Glomerular endothelial cell (primary cell): ENCODE data around the gene LBP.

DNA sequence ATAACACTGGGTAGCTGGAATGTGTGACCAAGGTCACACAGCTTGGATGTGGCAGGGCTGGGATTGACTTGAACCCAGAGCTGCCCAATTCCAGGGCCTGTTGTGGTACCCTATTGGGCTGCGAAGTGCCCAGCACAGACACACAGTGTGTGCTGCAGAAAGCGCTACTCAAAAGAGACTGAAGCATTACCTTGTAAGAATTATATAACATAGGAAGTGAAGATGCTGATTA is 3.6 kb upstream of the SOGA1 start:
- RAMPAGE, long total RNA, result no peak

DNA sequence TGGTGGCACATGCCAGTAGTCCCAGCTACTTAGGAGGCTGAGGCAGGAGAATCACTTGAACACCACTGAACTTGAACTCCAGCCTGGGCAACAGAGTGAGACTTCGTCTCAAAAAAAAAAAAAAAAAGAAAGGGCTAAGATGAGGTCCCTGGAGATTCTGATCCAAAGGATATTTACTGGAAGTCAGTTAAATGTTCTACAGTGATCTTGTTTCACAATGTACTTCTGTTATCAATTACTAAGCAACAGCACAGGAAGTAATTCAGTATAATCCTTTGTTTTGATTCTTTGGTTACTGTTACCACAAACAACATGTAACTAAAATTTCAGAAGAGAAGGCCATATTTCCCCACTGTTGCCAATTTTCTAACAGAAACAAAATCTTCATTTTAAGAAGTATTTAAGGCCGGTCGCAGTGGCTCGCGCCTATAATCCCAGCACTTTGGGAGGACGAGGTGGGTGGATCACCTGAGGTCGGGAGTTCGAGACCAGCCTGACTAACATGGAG is 7.2 kb downstream of the SAMHD1 start:
- RAMPAGE, long total RNA, result no peak

DNA sequence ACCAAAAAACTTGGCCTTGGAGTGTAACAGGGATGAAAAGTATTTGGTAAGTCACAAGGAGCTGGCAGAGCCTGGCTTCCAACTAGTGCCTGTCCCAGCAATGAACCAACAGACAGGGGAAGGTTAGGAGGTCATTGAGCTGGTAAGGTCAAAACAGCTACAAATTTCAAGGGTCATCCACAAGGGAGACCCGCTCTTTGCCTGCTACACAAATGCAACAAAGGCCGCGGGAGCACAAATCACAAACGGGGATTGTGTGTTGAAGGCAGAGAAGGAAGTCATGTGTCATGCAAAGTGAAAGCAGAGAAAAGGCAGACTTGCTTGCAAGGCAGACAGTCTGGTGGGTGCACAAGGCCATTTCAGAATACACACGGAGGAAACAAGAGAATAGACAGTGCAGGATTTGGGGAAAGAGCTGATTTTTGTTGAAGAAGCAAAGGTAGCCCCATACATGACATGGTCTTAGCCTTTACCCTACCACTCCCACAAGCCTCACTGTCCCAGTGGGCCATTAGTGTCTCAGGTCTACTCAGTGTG is 18.0 kb upstream of the SAMHD1 start:
- RAMPAGE, long total RNA, result no peak

GRCh38 chr20:37094979-37095423 is 796 bp downstream of the RBL1 start:
- RAMPAGE, long total RNA, result no peak

DNA sequence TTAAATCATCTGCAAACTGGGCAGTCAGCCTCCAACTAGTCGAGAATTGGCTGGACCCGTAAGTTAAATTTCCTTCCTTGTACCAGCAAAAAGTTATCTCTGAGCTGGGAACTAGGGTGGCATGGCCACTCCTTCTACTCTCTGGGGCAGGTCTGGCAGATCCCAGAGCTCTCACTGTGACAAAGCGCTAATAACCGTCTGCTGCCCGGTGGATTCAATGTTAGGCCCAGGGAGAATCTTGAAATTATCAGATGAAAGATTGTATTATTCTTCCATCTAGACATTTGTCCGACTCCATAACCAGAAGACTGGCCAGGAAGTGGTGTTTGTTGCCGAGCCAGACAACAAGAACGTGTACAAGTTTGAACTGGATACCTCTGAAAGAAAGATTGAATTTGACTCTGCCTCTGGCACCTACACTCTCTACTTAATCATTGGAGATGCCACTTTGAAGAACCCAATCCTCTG is 33.3 kb downstream of the GHRH start:
- RAMPAGE, long total RNA, result no peak

GRCh38 chr20:37300951-37302093 is 11.9 kb downstream of the MANBAL start:
- RAMPAGE, long total RNA, result no peak

- RAMPAGE, long total RNA, result no peak
These were observed 19.2 kb downstream of the MANBAL start for GRCh38 chr20:37308585-37309152.

DNA sequence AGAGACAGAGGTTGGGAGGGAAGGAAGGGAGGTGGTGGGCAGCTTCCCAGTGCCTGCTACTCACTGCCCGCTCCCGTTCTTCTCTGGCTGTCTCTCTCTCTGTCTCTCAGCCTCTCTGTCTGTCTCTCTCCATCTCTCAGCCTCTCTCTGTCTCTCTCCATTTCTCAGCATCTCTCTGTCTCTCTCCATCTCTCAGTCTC is 72.4 kb downstream of the SRC start:
- RAMPAGE, long total RNA, result no peak

DNA sequence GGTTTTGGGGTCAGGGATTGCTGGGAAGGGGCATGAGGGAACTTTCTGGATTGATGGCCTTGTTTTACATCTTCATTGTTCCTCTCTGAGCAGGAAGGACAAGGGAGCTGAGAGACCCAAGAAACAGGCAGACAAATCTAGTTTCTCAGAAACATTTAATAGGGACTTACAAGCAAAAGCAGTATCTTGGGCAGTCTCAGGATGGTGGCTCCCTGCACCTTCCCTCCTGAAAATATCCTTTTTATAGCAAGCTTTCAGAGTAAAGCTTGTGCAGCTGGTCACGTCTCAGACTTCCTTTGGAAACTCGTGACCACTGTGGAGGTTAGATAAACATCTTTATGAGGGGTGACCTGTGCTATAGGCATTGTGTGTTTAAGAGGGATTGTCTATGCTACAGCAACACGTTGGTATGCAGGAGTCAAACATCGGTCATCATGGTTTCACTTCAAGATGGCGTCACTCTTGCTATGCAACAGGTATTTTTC is 14.4 kb upstream of the BLCAP start:
- RAMPAGE, long total RNA, result no peak

GRCh38 chr20:38090194-38091373 is 57.0 kb downstream of the RPRD1B start:
- RAMPAGE, long total RNA, result no peak

DNA sequence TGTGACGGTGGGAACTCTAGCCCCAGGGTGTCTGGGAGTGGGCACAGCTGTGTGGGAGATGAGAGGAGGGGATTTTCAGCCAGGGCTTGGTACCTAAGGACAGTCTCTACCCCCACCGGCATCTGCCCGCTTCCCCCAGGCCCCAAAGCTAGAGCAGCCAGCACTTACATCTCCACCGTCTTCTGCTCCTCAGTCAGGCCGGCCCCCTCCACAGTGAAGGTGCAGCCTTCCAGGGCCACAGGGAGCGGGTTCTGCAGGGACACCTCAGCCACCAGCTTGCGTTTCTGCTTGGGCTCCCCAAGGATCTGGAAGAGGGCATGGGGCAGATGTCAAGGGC is 34.2 kb downstream of the TGM2 start:
- RAMPAGE, long total RNA, result no peak

- RAMPAGE, long total RNA, result no peak
These were observed 30.4 kb downstream of the TGM2 start for GRCh38 chr20:38134281-38135391.

DNA sequence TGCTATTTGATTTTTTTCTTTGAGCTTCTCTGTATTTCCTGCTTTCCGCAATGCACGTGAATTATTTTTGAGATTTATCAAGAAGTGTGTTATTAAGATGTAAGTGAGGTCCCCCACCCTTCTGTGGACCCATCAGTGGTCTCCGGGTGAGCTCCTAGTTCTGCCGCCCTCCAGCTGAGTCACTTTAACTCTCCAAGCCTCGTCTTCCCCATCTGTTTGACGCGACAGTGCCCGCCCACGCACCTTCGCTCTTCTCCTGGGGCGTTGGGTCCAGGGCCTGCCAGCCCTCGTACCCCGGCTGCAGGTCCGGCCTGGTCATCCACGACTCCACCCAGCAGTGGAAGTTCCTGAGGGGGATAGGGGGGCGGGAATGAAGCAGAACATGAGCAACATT is 24.0 kb downstream of the TGM2 start:
- RAMPAGE, long total RNA, result no peak

DNA sequence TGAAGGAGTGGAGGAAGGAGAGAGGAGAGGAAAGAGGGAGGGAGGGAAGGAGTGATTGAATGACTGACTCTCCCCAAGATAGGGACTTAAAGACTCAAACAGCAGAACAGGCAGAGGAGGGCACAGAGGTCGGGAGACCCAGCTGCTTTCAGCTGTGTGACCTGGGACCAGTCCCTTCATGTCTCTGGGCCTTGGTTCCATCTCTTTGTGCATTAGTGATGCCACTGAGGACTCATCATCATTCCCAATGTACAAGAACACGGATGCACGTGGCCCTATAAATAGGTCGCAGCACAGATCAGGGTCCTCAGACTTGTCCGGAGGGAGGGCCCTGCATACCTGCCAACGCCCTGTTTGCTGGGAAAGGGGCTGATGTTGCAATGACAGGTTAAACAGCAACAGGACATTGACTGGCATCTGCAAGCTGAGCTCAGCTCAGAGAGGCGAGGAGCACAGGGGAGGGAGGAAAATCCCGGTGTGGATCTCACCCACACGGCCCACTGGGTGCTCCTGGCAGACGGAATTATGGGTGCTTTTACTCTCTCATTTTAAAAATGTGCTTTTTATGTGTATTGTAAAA is 21.9 kb downstream of the TGM2 start:
- RAMPAGE, long total RNA, result no peak

- RAMPAGE, long total RNA, result no peak
These were observed 8.2 kb downstream of the TGM2 start for GRCh38 chr20:38156661-38157448.

GRCh38 chr20:38342992-38343784 is 3.1 kb upstream of the LBP start:
- RAMPAGE, long total RNA, result no peak

- RAMPAGE, long total RNA, result no peak
These were observed at the start of gene LBP for GRCh38 chr20:38346214-38347277. TSS of gene LBP (plus strand) at chr20:38346482.

DNA sequence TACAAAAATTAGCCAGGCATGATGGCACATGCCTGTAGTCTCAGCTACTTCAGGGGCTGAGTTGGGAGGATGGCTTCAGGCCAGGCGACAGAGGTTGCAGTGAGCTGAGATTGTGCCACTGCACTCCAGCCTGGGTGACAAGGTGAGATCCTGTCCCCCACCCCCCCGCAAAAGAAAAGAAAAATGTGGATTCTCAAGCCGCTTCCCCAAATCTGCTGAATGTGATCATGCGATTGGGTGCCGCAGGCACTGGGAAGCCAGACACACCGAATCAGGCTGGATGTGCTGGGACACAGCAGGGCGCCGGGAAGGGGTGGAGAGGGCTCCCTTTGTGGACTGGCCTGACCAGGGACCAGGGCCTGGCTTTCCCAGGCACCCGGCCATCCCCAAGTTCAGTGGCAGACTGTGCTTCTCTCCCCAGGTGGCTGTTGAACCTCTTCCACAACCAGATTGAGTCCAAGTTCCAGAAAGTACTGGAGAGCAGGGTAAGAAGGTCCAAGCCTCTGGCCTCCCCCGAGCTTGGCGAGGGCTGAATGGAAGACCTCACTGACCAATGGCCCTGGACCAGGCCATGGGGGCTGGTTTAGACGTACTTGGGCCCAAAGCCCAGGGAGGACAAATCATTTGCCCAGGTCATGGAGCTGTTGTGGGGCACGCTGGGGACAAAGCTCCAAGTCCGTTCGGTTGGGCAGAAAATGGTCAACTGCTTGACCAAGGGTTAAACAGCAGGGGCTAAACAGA is 8.8 kb downstream of the LBP start:
- RAMPAGE, long total RNA, result no peak

- RAMPAGE, long total RNA, result no peak
These were observed 1.9 kb upstream of the ADIG start for GRCh38 chr20:38578929-38579638.

- RAMPAGE, long total RNA, result no peak
These were observed 367 bp downstream of the ACTR5 start for GRCh38 chr20:38748579-38749074.